Cerebral cortex (tissue), 2 donors: ENCODE measurements around a stretch of chr7.

GRCh38 chr7:159192710-159192994 lies 48.0 kb upstream of the VIPR2 start:
- PRO-cap, 2 experiments, result no peak in any of the 2 experiments